Diencephalon (tissue), 2 donors: Measurements from ENCODE around the genes ATXN1, CAP2 and NUP153.

DNA sequence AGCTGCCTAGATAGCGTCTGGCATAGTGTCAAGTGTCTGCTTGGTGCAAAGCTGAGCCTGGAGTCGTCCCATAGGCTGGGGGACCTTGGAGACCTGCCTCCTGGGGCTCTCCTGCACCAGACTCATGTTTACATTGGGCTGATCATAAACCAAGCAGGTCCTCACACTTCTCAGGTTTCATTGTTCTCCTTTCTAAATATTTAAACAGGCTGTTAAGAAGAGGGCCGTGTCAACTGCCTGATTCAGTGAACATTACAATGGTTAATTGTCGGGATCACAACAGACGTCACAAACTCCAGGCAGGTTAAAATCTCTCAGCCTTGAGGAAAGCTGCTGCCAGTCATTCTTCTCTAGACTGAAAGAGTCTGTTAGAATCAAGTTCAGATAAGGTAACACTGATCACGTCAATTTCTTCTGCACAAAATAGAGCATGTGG, 179.5 kb upstream of the MYLIP start:
- RAMPAGE, long total RNA: no peak

- RAMPAGE, long total RNA: no peak
These were observed 14.8 kb downstream of the MYLIP start for GRCh38 chr6:16143453-16144379.

GRCh38 chr6:16236190-16236543, 2.2 kb upstream of the GMPR start:
- RAMPAGE, long total RNA: no peak

DNA sequence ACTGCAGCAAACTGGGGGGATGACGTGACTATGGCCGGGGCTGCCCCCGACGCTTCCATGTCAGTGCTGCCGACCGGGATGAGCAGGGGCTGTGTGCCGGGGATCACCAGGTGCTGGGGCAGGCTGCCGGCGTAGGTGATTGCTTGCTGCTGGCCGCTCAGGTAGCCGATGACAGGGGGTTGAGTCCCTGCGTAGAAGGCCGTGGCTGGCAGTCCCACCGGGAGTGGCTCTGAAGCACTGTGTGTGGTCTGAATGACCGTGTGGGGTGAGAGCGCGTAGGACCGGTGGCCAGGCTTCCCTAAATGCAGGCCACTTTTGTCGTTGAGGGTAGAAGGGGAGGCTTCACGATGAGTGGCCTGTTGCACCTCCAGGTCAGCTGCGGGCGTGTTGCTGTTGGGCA, 88.4 kb downstream of the GMPR start:
- RAMPAGE, long total RNA: no peak

DNA sequence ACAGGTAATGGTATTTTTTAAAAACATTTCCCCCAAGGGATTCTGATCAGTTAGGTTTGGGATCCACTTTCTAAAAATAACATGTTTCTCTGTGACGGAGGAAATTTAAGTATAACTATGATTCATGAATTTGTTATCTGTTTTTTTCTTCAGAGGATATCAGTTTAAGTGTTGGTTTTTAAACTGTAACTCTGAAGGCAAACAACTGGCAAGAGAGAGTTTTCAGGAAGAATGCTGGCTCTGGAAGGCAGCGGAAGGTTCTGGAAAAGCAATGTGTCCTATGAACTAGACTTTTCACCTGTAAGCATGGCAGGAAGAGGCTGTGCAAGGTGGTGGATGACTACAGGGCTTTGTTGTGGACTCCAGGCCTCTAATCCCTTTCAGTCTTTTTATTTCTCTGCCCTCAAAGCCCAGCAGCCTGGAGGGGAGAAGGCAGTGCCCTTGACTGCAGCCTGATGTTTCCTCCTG, 153.1 kb downstream of the GMPR start:
- RAMPAGE, long total RNA: no peak

DNA sequence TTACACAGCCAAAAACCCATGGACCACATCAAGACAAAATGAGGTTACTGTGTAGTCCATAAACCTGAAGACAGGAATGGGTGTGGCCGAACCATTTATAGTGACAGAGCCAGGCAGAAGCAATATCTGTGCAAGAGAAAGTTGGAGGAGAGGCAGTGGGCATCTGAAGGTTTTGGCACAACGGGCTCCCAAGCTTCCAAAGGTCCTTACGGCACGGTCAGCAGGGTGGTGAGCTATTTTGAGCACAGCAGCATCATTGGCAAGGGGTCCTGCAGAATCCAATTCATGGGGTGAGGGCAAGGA, 202.4 kb downstream of the GMPR start:
- RAMPAGE, long total RNA: no peak

GRCh38 chr6:16473064-16473650, 234.8 kb downstream of the GMPR start:
- RAMPAGE, long total RNA: no peak

GRCh38 chr6:16585711-16586307, 175.5 kb downstream of the ATXN1 start:
- RAMPAGE, long total RNA: no peak

- RAMPAGE, long total RNA: no peak
These were observed 91.1 kb downstream of the ATXN1 start for GRCh38 chr6:16670071-16670734.

DNA sequence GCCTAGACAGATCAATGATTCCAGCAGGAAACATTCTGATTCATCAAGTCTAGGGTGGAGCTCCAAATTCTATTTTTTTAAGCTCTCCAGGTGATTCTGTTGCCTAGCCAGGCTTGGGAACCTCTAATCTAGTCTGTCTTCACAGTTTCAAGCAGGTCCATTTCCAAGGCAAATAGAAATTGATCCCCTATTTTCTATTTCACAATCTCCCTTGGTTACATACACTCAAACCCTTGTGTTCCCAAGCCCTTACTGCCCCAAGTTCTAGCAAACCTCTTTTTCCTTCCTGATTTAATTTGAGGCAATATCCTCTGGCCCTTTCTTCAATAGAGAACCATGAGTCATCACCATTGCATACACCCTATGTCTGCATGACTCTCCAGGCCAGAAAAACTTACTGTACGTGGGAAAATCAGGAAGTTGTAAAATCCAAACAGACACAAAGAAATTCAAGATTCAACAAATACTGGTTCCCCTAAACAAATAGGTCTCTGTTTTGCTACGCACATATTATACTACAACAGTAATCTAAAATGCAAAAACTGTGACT, 8.8 kb downstream of the ATXN1 start:
- RAMPAGE, long total RNA: no peak

- RAMPAGE, long total RNA: start-site peak on the plus strand at chr6:16761920-16761982, 39 and 20 reads in 2 replicates
These were observed at the start of gene ATXN1 for GRCh38 chr6:16761299-16762222. ATXN1 (minus strand) TSS chr6:16761460.

DNA sequence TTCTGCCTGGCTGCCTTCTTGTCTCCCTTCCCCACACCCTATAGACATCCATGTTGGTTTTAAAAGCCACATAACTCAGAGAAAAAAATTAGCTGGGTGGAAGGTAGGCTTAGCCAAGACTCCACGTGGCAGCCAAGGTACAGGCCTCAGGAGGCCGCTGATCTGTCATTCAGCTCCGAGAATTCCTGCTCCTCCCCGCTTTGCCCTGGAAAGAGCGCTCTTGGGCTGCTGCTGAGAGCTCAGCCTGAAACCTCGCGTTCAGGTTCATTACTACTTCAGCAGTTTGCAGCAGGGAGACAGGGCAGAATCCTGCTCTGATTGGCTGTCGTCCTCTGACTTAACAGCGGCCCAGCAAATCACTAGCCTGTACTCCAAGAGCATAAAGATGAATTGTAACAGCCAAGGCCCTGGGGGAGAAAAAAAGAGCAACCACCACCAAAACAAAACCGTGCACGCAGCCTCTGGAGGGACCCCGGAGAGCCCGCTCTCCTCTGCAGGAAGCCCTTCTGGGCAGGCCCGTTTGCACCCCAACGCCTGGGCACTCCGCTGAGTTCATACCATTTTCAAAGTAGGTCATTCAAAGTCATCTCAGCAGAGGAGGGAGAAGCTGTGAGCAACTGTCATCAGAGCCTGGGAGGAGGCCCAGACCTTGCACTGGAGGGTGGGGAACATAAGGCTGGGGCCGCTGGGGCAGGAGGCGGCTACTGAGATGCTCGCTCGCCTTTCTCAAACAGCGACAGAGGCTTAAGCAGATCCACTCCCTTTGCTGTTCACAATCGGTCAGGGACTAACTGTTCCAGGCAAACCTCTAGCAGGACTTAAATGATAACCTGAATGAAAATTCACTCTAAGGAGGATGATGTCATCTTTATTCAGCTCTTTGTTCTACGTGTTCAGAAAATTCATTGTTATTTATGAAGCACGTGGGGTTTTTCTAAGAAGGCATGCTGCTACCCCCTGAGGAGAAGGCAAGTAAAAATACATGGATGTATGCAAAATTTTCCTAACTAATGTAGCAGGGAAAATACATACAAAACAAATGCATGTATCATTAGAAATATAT, 42.3 kb upstream of the ATXN1 start:
- RAMPAGE, long total RNA: no peak

DNA sequence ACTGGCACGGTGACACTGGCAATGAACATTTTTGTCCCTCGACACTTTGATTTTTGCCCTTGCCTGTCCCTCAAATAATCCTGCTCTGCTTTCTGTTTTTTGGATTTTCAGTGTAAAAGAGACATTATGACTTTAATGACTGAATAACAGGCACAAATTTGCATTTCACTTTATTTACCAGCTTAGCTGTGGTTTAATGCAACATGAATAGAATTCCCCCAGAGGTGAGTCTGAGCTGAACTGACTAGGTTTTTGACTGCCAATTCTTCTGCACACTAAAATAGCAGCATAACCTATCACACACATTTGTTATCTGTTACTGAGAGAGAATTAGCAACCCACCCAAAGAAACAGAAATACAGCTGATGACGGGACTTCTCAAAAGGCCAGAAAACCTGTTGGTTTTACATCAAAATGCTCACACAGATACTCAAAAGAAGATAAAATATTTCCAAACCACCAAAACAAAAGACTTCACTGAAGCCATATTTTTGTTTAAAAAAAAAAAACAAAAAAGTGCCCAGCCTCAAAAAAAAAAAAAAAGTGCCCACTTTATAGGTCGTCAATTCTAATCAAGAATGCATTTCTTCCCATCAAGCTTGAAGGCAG, 3.8 kb upstream of the RBM24 start:
- RAMPAGE, long total RNA: no peak

GRCh38 chr6:17392947-17393790, at the start of gene CAP2:
CAP2 (plus strand) TSS chr6:17393595.
- RAMPAGE, long total RNA: no peak

- RAMPAGE, long total RNA: no peak
These were observed 561 bp downstream of the CAP2 start for GRCh38 chr6:17393791-17394520.

GRCh38 chr6:17484200-17484516, 90.8 kb downstream of the CAP2 start:
- RAMPAGE, long total RNA: no peak

DNA sequence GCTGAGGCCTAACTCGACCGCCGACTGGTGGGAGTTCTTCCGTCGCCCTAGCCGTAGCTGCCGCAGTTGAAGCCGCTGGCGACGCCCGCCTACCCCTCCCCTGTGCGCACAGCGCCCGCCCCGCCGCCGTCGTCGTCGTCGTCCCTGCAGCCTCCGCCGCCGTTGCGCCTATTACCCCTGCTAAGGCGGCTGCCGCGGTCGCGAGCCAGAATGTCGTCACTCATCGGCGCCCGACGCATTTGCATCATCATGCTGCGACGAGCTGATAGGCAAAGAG, at the start of gene NUP153:
TSS of gene NUP153 (minus strand) at position 212 of the 277 bp plus-strand sequence.
- RAMPAGE, long total RNA: no peak

DNA sequence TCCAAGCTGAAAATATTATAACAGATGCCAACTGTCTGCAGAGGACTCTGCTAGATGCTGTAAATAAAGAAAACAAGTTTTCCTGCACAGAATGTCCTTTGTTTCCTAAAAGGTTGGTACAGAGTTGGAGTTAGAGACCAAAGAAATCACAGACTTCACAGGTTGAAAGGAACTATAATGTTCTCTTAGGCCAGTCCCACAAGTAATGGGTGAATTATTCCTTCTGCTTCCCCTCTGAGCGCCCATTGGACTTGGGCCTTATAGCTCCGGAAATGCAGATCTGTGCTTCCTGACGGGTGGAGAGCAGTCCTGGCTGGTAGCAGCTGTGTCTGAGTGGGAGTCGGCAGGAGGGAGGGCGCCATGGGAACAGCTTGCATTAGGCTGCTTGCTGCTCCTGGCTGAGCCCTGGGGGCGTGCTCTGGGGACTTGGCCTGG, 18.3 kb upstream of the NUP153 start:
- RAMPAGE, long total RNA: no peak

GRCh38 chr6:18053510-18053848, 66.0 kb upstream of the KIF13A start:
- RAMPAGE, long total RNA: no peak

- RAMPAGE, long total RNA: no peak
These were observed 50.8 kb downstream of the DEK start for GRCh38 chr6:18213358-18214035.